Mesothelial cell of epicardium (in vitro differentiated cells): ENCODE data around the genes MIPOL1 and GEMIN2.

DNA sequence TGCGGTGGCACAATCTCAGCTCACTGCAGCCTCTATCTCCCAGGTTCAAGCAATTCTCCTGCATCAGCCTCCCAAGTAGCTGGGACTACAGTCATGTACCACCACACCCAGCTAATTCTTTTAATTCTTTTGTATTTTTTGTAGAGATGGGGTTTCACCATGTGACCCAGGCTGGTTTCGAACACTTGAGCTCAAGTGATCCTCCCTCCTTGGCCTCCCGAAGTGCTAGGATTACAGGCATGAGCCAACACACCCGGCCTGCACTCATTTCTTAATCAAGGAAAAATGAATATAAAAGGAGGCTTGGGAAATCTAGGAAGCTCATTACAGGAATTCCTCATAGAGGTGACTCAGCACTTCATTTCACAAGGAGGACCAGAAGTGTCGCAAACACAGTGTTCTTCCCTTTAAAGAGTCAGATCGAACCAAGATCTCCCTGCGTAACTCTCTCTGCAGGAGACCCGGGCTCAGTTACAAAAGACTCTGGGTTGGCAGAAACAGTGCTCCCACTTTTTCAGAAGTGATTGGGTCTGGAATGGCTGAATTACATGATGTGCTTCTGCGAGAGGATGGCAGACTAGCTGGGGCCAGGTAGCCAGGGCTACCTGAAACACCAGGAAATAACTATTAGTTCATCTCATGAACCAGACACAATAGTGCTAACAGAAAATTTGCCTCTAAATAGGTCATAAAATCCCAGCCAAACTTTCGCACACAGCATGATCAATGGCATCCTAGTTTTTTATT, 30.2 kb downstream of the NFKBIA start:
- PRO-cap: no peak

- PRO-cap: no peak
Measured at GRCh38 chr14:36516659-36517040, 3.4 kb downstream of the NKX2-1 start.

DNA sequence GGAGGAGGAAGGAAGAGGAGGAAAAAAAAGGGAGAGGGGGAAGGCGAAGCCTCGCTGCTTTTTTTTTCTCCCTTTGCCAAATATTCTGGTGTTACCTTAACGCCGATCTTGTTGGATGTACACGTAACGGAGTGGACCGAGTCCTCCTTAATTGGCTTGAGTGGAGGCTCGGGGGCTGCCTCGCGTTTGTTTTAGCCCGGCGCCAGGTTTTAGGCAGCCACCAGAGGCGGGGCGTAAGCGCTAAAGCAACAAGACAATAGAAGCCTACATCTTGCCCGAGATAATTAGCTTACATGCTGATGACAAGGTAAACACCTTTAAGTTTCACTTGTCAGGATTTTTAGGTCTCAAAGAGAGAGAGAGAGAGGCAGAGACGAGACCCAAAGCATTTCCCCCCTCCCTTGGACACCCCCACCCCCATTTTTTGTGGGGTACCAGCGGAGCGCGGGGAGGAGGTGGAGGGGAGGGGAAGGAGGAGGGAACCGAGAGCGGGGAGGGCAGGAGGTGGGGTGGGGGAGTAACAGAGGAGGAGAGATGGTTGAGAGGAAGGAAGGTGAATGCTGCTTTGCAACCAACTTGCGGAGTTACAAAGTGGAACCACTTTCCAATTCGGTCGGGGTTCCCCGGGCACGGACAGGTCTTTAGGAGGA, 534 bp downstream of the NKX2-1 start:
- PRO-cap: no peak

- PRO-cap: no peak
Measured at GRCh38 chr14:36520900-36521379, 908 bp upstream of the NKX2-1 start.

DNA sequence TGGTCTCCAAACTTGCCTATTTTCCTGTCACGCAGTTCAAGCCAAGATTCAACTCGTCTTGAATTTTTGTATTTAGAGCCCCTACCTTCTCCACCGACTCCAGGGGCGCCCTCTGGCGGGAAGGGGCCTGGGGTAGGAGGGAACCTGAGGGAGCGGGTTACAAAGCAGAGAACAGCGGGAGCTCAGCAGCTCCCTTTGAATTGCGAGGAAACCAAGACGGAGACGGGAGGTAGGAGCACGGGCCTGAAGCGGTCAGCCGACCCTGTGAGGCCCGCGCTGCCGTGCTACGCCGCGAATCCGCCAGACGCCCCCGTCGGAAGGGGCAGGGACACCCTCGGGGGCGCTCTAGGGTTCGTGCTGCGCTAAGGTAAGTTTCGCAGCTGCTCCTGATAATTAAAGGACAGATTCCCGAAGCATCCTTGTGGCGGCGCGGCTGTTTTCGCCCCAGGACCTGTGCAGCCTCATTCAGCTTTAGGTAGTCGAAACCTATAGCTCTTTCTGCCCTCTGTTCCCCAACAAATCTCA, 4.9 kb upstream of the NKX2-1 start:
- PRO-cap: no peak

- PRO-cap: no peak
Measured at GRCh38 chr14:37060801-37061185, 111.6 kb downstream of the SLC25A21 start.

DNA sequence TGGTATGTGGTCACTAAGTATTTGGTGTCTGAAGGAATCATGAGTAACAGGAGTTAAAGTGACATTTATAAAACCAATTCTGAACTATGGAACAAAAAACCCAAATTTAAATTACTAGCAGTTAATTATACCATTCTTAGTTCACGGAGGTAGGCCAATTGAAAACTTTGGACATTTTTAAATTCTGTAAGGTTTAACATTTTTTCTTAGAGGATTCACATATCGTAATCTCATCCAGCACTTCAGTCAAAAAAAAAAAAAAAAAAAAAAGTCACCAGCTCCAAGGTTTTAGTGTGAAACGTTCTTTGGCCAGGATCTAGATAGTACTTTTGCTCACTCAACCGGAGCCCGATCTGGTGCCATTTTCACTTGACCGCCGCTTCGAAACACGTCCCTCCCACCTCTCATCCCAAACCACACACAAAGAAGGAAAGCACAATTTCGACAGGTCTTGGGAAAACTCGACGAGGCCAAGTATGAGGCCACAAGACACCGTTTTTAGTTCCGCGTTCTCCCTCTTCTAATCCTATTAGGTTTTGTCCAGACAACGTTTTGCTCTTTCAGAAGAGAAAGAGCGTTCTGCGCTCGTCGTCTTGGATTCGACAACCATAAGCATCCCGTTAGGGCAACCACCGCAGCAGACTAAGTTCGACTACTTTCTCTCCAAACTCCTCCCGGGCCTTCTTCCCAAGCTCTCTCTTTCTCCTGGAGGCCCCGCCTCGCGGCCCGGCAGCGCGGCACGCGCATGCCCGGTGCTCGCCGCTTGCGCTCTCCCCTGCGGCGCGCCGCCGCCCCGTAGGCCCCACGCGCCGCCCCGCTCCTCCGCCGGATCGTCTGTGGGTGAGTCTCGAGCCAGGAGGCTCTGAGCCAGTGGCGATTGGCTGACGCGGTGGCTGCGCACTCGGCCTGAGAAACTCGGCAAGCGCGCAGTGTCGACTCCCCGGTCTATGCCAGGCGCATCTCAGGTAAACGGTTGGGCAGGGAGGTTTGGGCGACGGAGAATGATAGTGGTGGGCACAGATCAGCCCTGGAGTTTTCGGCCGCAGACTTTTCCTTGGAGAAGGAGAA, at the start of gene MIPOL1:
Gene MIPOL1, plus strand, starts transcription at position 798 of the 1,068 bp plus-strand sequence.
- PRO-cap: bidirectional peak, plus-strand start at position 825 of the sequence, minus-strand start at position 644 of the sequence

DNA sequence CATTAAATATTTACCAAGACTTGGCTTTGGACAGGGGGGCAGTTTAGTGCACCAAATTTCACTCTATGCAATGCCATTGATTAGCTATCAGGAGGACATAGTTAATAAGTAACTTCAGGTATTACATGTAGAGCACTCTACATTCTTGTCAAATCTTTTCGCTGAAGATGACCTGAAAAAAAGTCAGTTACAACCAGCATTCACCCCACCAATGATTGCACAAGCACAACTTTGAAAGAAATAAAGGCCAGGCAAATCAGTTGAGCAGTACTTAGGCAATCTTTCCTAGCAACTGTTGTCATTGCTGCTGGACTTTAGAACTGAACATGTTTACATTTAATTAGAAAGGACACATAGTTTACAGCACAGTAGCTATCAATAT, 128.6 kb downstream of the FOXA1 start:
- PRO-cap: no peak

DNA sequence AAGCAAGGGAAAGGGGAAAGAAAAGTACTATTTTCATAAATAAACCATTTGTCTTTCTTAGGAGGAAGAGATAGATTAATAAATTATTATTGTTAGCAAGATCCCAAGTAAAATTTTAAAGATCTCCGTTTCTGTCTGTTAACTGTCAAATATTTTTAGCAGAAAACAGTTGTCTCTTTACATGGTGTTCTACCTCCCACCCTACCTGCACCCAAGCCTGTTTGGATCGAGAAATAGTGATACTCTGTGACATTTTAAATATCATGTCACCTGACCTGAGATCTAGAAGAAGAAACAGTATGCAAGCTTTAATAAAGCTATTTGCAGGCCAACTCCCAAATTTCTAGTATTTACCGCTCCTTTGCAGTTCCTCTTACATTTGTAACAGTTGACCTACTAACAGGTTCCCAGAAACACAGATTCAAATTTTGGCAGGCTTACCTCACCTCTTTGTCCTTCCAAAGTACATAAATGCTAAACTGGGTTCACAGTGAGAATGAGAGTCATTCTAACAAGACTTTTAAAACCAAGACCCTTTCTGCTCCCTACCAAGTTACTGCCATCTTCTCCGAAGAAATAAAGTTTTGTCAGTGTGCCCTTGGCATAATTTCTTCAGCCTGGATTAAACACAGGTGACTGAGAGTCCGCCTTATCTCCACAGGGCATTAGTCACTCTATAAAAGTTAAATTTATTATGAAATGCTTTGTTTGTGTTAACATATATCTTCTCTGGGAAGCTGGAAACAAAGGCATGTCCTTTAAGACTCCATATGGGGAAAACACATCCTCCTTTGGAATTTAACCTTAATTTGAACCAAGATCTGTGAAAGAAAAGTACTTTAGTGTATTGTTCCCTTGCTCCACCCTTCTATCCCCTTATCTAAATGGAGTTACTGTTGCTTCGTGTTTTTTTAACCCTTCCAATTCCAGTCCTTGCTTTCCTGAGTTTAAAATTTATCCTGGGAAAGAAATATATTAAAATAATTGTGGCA, 28.3 kb downstream of the FOXA1 start:
- PRO-cap: no peak

- PRO-cap: no peak
Measured at GRCh38 chr14:37589382-37589817, 5.6 kb downstream of the FOXA1 start.

DNA sequence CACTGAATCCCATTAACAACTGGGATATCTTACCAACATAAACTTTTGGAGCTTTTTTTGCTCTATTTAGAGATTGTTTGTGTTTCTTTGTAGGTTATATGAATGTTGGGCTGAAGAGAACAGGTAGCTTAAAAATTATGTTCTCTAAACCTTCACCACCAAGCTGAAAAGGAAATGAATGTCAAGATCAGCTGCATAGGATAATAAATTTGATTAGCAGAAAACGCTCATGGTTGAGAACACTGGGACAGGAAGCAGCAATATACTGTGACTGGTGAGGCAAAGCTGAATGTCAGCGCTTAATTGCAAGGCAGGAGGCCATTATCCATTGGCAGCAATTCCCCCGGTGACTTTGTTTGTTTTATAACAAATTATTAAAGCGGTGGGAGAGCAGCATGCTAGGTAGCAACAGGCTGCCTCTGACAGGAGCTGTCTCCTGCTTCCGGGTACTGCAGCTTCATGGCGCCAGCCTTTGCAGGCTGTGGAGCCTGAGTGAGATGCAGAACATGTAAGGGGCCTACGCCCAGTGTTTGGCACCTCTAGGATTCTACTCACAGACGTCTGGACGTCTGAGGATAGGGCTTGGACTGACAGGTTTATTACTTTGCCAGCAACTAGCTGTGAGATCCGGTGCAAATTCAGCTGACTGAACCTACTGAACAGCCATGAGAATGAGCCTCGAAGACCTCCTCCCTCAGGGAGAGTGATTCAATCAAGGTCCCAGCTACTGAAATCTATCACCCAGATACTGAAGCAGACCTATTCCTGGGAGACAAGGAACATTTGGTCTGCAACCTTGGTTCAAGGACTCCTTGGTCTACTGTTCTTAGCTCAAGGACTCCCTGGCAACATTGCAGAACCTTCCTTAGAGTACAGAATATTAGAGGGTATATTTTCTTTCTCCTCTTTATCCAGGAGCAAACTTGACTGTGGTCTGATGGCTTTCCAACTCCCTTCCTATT, 82.1 kb upstream of the SSTR1 start:
- PRO-cap: no peak

GRCh38 chr14:38270839-38271119, 14.9 kb upstream of the CLEC14A start:
- PRO-cap: no peak

- PRO-cap: no peak
Measured at GRCh38 chr14:38906060-38906464, 197.0 kb downstream of the SEC23A start.

DNA sequence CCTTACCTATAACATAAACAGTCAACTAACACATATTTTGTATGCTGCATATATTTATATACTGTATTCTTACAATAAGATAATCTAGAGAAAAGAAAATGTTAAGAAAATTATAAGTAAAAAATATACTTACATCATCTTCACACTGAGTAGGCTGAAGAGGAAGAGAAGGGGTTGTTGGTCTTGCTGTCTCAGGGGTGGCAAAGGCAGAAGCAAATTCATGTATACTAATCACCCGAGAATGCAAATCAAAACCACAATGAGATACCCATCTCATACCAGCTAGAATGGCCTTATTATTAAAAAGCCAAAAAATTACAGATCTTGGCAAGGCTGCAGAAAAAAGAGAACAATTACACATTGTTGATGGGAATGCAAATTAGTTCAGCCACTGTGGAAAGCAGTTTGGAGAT, 155.0 kb downstream of the SEC23A start:
- PRO-cap: no peak

DNA sequence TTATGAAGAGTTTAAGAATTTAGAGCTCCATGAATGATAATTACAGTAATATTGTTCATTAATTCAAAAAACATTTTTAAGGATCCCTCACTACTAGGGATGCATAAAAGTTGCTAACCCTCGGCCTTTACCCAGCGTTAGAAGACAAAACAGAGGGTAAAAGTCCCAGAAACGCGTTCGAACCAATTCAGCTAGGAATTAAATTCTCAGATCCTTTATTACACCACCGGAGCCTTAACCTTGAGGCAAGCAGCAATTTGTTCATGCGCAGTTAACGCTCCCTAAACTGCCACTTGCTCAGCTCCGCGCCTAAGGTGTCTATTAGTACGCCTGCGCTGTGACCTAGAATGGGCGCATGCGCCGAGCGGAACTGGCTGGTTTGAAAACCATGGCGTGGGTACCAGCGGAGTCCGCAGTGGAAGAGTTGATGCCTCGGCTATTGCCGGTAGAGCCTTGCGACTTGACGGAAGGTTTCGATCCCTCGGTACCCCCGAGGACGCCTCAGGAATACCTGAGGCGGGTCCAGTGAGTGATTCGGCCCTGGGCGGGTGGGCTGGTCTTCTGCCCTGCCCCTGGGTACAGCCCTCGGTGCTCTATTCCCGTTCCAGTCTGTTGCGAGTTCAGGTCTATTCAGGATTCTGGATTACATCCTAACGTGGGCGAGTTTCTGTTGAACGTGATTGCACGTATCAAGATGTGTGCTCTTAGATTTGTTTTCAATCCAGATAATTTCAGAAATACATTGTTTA, at the start of gene GEMIN2:
Gene GEMIN2, plus strand, starts transcription at position 373 of the 749 bp plus-strand sequence.
- PRO-cap: no peak

DNA sequence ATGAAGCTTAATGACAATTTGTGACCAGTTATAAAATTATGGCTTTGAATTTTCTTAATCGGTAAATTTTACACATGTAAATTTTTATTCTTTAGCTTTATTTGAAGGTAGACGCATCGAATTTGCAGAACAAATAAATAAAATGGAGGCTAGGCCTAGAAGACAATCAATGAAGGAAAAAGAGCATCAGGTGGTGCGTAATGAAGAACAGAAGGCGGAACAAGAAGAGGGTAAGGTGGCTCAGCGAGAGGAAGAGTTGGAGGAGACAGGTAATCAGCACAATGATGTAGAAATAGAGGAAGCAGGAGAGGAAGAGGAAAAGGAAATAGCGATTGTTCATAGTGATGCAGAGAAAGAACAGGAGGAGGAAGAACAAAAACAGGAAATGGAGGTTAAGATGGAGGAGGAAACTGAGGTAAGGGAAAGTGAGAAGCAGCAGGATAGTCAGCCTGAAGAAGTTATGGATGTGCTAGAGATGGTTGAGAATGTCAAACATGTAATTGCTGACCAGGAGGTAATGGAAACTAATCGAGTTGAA, 5.4 kb downstream of the PNN start:
- PRO-cap: no peak

- PRO-cap: no peak
Measured at GRCh38 chr14:39180946-39182072, 6.3 kb downstream of the PNN start.

DNA sequence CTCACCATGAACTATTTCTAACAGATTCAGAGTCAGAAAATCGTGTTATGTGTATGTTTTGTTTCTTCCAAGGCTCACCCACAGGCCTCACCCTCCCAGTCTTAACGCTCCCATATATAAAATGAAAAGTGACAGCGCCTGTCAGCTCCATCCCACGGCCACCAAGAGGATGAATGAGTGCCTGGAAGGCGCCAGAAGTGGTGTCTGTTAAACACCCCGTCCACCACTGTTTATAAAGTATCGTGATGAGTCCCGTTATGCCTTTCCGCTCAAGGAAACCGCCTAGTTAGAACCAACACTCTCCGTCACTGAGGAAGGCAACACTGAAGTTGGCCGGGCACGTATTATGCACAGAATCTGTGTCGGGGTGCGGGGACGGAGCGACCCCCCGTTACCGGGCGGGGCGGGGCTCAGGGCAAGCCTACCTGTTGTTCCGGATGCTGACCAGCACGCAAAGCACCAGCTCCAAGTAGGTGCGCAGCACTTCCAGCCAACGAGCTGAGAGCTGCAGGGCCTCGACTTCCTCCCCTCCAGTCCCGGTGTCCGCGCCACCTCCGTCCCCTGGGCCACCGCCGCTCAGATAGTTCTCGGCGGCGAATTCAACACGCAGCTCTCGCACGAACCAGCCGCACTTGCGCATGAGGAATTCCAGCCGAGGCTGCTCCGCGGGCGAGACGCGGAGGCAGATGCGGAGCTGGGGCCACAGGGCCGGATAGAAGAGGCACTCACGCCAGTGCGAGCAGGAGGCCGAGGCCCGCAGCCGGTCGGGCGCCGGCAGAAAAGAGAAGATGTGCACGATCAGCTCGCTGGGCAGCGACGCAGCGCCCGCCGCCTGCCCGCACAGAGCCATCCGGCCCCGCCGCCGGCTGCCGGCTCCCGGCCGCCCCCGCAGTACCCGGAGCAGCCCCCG, 839 bp downstream of the FBXO33 start:
- PRO-cap: no peak

DNA sequence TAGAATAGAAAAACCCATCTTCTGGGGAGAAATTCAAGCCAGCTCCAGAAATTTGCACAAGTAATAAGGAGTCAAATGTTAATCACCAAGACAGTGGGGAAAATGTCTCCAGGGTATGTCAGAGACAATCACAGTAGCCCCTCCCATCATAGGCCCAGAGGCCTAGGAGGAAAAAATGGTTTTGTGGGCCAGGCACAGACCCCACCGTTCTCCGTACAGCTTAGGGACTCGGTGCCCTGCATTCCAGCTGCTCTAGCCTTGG, 869.7 kb upstream of the LRFN5 start:
- PRO-cap: no peak

DNA sequence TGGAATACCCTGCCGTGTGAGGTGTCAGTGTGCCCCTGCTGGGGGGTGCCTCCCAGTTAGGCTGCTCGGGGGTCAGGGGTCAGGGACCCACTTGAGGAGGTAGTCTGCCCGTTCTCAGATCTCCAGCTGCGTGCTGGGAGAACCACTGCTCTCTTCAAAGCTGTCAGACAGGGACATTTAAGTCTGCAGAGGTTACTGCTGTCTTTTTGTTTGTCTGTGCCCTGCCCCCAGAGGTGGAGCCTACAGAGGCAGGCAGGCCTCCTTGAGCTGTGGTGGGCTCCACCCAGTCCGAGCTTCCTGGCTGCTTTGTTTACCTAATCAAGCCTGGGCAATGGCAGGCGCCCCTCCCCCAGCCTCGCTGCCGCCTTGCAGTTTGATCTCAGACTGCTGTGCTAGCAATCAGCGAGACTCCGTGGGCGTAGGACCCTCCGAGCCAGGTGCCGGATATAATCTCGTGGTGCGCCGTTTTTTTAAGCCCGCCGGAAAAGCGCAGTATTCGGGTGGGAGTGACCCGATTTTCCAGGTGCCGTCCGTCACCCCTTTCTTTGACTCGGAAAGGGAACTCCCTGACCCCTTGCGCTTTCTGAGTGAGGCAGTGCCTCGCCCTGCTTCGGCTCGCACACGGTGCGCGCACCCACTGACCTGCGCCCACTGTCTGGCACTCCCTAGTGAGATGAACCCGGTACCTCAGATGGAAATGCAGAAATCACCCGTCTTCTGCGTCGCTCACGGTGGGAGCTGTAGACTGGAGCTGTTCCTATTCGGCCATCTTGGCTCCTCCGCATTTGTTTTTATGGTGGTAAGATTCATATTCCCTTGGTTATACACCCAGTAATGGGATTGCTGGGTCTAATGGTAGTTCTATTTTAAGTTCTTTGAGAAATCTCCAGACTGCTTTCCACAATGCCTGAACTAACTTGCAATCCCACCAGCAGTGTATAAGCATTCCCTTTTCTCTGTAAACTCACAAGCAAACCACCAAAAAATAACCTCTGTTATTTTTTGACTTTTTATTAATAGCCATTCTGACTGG, 652.2 kb upstream of the LRFN5 start:
- PRO-cap: no peak